Hair follicle dermal papilla cell (primary cell): ENCODE measurements around a stretch of chr2.

DNA sequence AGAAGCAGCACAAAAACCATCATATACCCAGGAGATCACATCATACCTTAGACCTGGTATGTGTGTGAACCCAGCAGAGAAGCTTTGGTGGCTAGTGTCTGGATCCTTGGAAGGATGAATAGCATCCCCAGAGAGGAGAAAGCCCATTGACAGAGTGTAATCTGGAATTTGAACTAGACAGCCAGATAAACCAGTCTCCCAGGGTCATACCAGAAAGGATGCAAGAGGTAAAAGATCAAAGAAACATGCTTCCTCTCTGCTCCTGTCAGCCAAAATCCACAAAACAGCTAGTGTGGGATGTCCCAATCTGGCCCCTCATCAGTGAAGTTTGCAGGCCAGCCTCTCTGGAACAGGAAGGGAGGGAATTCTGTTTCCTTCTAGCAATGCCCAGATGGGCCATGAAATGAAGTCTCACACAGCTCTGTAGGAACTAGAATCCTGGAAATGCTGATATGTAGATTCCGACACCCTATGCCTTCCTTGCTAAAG lies 38.2 kb downstream of the EVA1A start:
- CAGE, long polyA plus RNA = no peak

- CAGE, long polyA plus RNA = no peak
These were observed 37.7 kb upstream of the MRPL19 start for GRCh38 chr2:75608791-75609372.

- CAGE, long polyA plus RNA = no peak
These were observed 431.6 kb downstream of the LRRTM4 start for GRCh38 chr2:77090510-77091055.

- CAGE, long polyA plus RNA = no peak
These were observed 24.3 kb upstream of the REG3G start for GRCh38 chr2:79001231-79001642.

DNA sequence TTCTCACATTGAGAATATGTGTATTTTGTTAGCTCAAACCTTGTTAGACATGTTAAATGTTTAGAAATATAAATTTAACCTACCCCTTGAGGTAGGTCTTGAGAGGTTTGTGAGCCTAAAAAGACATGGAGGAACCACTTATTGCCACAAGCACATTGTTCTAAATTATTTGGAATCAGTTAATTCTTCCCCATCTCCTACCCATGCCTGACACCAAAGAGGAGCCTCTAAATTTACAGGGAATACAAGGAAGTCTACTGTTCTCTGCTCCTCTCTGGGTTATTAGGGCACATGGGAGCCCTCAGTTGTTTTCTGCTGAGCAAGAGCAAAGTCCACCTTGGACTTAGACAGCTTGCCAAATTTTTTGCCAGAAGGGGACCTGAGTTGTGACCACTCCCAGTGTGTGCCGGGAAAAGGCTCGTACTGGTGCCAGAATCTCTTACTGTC lies 324 bp upstream of the REG1A start:
- CAGE, long polyA plus RNA = no peak

DNA sequence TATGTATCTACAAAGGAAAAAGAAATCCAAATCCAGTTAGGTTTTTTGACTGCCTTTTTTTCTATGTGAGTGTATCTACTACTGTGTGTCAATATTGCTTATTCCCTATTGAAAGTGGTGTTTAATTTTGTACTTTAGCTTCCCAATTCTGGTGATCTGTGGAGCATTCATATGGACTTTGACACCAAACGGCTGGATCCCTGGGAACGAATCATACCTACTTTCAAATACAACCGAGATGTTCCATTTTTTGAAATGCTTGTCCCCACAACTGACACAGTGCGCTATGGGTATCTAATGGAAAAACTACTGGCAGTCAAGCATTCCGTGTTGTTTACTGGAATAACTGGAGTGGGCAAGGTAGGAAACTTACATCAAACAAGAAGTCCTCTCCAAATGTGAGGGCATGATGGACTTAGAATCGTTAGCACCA lies 152.9 kb downstream of the DNAH6 start:
- CAGE, long polyA plus RNA = no peak

GRCh38 chr2:84845906-84846646 lies 34.8 kb downstream of the TRABD2A start:
- CAGE, long polyA plus RNA = no peak

DNA sequence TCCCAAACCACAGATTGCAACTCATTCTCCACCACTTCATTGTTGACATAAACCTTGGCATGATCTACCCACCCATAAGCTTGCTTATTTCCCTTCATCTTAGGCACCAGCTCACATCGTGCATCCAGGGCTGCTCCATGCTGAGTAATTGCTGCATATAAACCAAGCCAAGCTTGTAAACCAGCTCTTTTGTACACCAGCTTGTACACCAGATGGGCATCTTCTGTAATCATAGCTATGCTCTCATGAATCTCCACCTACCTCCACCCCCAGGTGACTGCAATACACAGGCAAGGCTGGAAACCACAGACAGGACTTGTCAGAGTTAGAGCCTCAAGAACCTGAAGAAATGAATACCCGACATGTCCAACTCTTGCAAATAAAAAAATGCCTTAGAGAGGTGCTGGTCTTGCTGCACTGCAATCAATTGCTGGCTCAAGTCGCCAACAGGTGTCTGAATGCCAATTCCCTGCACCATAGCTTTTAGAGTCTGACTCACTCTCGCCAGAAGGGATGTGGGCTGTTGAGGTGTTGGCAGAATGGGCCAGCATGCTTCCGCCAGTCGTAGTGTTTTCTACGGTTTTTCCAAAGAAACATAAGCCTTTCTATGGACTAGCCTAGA lies 31.4 kb downstream of the TRABD2A start:
- CAGE, long polyA plus RNA = no peak

DNA sequence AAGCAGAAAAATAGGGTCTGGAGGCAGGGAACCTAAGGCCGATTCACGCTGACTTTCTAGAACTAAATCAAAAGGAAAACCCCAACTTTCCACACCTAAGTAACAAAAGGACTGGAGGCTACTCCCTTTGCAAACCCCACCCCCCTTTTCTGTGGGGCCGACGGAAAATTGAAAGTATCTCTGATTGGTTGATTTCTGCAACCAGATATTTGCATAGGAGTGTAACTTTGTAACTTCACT lies 19.2 kb downstream of the TMSB10 start:
- CAGE, long polyA plus RNA = no peak

- CAGE, long polyA plus RNA = no peak
These were observed 1.1 kb downstream of the TCF7L1 start for GRCh38 chr2:85134247-85134667.

DNA sequence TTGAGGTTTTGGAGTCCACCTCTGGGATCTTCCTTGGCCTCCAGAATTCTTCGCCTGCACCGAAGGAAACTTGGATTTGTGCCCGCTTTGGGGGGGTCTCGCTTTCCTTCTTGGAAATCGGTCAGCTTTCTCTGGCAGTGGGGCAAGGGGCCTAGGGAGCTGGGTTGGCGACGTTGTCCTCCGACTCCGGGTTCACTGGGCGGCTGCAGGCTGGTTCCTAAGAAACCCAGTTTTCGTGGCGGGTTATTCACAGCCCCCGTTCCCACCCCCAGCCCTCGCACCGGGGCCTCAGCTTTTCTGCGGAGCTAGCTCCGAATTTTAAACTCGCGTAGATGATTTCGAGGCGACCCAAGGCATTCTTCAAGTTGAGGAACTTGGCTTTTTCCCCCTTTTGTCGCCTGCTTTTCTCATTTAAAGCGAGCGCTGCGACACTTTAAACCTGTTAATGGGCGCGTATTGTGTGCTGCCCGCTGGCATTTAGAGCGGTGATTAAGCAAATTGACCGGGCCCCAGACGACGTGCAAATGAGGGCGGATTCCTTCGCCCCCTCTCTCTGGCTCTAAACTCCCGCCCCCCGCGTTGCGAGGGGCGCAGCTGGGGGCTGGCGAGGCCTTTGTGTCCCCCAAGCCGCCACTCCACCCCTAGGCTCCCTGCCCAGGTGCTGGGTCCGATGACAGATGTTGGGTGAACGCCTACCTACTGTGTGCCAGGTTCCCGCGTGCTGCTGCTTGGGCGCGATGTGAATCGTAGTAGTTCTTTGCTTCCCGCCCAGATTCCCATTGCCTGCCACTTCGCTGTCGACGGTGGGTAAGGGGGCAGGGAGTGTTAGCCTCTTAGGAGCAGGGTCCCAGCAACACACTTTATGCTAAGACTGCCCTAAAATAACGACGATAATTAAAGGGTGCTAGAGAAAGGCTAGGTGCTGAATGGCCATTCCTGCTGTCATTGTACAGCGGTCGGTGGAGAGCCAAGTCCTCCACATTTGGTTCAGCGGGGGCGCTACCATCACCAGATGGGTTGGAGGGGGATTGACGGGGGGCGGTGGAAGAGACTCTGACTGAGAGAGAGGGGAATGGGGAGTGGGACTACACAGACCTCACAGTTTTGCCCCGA lies 1.8 kb downstream of the TCF7L1 start:
- CAGE, long polyA plus RNA = no peak

DNA sequence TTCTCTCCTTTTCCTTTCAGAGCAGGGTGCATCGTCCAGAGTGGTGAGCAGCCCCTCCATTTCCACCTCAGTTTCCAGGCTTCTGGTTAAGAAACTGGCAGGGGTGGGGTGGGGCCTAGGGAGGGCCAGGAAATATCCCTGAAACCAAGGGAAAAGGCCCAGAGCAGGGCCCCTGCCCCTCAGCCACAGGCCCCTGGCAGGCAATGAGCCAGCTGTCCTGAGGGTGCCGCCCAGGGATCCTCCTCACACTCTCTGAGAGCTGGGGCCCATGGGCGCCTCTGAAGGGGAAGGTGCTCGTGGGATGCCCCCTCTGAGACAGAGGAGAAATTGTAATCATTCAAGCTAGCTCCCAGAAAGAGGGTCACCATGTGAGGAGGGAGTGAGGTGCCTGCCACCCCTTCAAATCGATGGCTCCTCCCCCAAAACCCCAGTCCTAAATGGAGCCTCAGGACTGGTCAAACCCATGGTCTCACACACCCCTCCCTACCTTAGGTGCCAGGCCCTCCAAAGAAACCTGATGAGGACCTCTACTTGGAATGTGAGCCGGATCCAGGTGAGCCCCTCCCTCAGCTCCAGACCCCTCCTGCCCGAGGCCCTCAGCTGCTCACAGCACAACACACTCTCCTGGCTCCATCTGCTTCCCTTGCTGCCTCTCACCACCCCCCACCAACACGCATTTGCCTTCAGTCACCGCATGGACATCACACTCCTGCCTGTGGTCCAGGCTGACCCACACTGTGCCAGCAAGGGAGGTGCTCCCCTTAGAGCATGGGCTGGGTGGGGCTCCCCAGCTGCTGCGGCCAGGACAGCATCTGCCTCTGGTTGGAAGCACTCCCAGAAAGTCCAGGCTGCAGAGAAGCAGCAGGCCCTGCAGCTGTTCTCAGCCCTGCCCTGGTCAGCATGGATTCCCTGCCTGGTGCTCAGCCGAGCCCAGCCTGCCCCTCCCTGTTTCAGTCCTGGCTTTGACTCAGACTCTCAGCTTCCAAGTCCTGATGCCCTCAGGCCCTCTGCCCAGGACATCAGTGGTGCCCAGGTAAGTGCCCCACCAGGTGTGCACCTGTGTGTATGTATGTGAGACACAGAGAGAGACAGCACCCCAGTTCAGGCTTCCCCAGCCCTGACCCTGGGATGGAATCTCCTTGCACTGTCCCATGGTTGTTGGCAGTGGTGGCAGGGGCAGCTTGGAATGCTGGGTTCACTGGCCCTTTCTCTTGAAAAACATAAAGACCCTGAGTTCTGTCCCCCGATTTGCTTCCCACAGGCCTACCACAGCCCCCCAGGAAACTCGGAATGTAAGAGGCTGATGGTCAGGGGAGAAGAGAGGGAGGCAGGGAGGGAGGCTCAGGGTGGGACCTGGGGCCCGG lies 15.0 kb downstream of the SH2D6 start:
- CAGE, long polyA plus RNA = no peak

- CAGE, long polyA plus RNA = no peak
These were observed 16.4 kb downstream of the SH2D6 start for GRCh38 chr2:85434598-85435625.

- CAGE, long polyA plus RNA = no peak
These were observed 2.5 kb downstream of the MAT2A start for GRCh38 chr2:85541562-85541830.

DNA sequence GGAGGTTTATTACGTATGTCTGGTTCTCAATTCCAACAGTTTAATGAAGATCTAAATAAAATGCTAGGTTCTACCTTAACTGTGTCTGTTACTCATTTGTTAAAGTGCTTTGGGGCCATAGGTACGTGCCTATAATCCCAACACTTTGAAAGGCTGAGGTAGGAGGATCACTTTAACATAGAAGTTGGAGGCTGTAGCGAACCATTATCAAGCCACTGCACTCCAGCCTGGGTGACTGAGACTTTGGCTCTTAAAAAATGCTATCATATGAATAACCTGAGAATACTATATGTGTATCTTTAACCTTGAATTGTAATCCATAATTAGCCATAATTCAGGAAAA lies 6.2 kb downstream of the MAT2A start:
- CAGE, long polyA plus RNA = no peak

DNA sequence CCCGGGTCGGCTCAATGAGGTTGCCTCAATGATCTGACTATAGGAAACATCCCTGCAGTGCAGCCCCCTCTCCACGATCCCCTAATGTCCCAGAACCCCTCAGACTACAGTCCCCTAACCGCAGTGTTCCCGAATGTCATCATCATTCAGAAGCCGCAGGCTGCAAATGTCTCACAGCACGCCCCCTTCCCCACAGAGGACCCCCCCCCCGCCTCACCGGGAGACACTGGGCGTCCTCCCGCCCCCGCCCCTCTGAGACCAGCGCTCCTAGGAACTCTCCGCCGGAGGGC lies 268 bp downstream of the GGCX start:
- CAGE, long polyA plus RNA = no peak

GRCh38 chr2:85591364-85591974 lies 4.1 kb upstream of the RNF181 start:
- CAGE, long polyA plus RNA = no peak

DNA sequence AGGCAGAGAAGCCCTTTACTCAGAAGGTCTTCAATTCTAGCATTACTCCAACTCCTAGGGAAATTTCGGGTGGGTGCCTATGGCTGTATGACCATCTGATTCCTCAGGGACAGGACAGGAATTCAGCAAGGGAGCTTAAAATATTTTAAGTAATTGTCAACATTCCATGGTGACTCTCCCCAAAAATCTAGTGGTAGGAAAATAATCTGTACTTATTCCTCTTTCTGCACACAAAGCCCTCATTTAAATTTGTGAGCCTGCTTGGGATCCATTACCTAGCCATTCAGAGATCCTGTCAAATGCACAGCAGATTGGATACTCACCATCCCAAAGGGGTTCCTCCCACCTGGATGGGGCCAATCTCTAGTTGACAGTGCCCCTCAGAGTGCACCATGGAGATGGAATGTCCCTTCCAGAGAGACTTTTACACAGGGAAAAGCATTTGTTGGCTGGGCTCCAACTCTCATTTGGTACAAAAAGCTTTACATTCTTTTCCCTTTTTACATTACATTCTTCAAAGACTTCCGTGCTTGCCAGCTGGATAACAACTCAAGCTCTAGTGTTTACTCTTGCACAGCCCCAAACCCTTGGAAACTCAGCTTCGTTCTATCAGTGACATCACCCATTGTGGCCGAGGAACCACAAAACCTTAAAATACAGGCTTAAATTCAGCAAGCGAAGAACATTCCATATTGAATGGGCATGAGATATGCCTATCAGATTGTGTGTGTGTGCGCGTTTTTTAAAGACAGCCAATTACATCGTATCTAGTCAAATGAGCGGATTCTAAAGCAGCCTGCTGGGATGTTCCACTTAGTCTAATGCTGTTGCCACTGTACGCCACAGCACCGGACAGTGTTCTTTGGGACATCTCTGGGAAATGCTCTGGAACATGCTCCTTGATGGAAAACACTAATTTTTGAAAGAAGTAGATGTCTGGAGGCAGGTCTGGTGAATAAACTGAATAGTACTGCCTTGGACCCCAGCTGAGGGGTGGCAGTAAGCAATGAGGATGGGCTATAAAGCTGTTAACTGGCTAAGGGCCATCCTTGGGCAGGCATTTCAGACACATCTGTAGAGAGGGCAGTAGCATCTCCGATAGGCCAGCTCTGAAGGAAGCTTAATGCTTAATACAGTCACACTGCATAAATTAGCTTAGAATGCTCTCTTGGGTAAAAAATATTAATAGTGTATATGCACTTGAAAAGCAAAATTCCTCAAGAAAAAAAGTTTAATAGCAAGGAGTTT lies 3.4 kb upstream of the TMEM150A start:
- CAGE, long polyA plus RNA = no peak

GRCh38 chr2:85684891-85685257 lies 9.3 kb upstream of the GNLY start:
- CAGE, long polyA plus RNA = no peak

- CAGE, long polyA plus RNA = no peak
These were observed 16.4 kb upstream of the ATOH8 start for GRCh38 chr2:85737368-85737878.